Umbilical cord (tissue), 2 donors: ENCODE measurements around the genes LYPD1, MGAT5 and RAB3GAP1.

DNA sequence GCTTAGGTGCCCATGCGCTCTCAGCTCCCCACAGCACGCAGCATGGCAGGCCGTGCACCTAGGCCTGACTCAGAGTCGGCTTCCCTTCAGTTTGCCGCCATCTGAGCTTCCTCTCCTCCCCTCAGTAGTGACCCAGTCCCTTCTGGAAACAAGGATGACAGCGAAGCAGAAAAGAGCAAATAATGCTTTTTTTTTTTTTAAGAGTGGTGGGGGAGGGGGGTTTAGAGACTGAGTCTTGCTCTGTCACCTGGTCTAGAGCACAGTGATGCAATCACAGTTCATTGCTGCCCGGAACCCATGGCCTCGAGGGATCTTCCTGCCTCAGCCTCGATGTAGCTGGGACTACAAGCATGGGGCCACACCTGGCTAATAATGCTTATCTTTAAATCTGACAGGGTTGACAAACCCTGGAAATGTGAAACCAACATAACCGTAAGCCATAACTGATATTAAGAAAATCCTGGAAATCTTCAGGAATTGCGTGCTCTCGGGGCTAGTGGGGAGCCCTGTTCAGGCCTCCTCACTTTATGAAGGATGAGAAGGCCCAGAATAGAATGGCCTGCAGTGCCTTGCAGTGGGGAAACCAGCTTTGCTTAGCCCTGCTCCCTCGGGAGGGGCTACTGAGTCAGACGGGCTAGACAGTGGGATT is 5.7 kb downstream of the MZT2A start:
- RAMPAGE, long total RNA: no peak

DNA sequence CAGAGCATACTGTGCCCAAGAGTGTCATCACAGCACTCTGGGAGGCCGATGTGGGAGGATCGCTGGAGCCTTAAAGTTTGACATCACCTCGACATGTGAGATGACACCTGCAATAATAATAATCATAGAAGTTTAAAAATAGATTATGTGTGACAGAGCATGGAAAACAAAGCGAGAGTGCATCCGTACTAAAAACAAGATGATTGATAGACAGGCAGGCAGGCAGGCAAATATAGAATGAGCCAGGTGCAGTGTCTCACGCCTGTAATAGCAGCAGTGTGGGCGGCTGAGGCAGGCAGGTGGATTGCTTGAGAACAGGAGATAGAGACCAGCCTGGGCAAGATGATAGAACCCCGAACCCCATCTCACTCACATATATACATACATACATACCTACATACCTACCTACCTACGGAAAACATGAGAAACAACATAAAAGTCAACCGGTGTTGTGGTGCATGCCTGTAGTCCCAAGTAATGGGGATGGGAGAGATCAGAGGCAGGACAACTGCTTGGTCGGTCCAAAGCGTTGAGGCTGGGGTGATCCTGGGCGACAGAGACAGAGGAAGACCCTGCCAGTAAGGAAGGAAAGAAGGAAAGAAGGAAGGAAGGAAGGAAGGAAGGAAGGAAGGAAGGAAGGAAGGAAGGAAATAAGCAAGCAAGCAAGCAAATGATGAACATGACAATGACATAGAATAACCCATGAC is 115.0 kb upstream of the ANKRD30BL start:
- RAMPAGE, long total RNA: no peak

DNA sequence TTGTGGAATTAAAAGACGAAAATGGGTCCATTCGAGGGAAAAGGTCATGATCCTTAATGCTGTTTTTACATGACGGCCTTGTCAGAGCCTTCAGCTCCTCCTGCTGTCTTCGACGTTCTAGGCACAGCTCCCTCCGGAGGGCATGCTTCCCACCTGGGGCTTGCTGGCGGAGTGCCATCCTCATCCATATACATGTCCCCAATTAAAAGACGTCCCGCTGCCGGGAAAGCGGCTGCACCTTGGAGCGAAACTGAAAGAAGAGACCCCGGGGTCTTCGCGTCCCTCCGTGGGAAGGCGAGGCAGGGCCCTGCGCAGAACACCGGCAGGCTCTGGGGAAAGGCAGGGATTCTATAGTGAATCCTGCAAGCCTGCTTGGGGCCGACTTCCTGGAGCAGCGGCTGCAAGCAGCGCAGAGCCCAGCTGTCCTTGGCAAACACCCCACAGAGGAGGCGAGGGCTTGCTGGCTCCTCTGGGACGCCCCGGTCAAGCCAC is 809 bp upstream of the GPR39 start:
- RAMPAGE, long total RNA: no peak

GRCh38 chr2:132462834-132463495 is 46.4 kb downstream of the GPR39 start:
- RAMPAGE, long total RNA: no peak

- RAMPAGE, long total RNA: no peak
Measured at GRCh38 chr2:132669805-132670521, at the start of gene LYPD1. LYPD1 (minus strand) TSS chr2:132670205.

DNA sequence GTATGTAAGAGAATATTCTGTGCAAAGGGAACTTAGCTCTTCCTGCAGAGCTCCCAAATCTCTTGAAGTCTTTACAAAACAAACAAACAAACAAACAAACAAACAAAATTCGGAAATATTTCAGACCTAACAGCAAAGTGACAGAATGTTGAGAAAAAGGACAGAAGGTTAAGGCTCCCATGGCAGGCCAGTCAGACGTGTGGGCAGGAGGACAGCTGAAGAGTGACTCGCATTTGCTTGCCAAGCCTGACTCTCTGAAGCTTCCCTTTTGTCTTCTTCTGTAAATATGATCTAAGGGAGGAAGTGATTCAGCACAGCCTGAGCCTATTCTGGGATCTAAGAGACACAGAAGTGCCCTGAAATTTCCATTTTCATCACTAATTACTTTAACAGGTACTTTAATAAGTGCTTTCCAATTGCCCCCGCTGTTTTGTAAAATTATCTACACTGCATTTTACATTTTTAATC is 134.0 kb upstream of the LYPD1 start:
- RAMPAGE, long total RNA: no peak

DNA sequence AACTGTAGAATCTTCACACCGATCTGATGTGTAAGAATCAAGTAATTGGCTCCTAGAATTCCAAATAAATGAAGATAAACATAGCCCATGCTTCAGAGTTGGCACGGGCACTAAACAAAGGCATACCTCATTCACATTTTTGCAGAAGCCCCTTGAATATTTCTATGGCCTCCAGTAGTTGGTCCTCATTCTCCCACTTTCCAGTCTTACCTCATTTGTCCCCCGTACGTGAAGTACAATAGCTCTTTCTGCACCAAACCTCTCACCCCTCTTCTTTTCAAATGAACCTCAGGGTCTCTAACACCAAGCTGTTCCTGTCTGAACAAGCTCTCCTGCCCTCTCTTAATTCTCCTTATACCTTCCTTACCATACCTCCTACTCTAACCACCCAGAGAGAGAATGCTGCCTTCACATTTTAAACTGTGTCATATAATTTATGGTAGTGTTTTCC is 418.2 kb upstream of the LYPD1 start:
- RAMPAGE, long total RNA: no peak

DNA sequence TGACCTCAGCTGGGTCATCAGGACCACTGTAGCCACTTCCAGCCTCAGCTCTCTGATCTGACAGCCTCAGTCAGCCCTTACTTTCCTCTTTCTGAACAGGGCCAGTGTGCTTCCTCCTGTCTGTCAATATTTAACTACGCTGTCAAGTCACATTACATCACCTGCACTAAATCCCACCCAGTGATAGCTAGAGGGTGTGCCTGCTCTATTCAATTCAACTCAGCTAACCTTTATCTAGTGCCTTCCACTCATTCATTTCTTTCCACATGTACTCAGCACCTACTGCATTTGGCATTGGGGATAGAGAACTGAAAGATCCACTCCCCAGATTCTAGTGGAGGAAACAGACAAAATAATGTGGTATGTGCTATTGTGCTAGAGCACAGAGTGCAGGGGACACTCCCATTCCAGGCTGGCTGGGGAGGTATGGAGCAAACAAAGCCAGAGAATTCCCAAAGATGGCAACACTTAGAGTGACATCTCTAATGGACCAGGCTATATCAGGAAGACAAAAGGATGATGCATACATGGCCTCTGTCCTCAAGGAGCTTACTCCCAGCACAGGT is 146.5 kb downstream of the NCKAP5 start:
- RAMPAGE, long total RNA: no peak

- RAMPAGE, long total RNA: no peak
Measured at GRCh38 chr2:133489811-133490497, 78.3 kb downstream of the NCKAP5 start.

DNA sequence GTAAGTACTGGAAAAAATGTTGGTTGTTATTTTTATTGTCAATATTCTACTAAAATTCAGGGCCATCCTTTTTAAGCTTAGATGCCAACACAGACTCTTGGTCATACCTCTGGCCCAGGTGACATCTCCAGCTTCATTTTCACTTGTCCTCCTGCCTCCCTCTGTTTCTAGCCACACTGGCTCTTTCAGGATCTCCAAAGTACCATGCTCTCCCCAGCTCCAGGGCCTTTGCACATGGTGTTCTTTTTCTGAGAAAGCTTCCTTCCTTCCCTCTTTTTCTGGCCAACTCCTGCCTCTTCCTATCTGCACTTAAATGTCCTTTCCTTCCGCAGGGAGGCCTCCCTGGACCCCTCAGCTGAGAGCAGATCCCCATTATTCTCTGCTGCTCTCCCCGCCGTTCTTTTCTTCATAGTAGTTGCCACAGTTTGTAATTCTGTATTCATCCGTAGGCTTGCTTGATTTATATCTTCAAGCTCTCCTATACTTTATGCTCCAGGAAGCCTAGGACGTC is 98.2 kb upstream of the MGAT5 start:
- RAMPAGE, long total RNA: no peak

- RAMPAGE, long total RNA: no peak
Measured at GRCh38 chr2:134171370-134171957, 82.4 kb upstream of the MGAT5 start.

- RAMPAGE, long total RNA: no peak
Measured at GRCh38 chr2:134204670-134205046, 49.2 kb upstream of the MGAT5 start.

GRCh38 chr2:134253205-134254544 is at the start of gene MGAT5:
MGAT5 (plus strand) TSS chr2:134254072.
- RAMPAGE, long total RNA: no peak

- RAMPAGE, long total RNA: no peak
Measured at GRCh38 chr2:134261380-134262408, 7.8 kb downstream of the MGAT5 start.

DNA sequence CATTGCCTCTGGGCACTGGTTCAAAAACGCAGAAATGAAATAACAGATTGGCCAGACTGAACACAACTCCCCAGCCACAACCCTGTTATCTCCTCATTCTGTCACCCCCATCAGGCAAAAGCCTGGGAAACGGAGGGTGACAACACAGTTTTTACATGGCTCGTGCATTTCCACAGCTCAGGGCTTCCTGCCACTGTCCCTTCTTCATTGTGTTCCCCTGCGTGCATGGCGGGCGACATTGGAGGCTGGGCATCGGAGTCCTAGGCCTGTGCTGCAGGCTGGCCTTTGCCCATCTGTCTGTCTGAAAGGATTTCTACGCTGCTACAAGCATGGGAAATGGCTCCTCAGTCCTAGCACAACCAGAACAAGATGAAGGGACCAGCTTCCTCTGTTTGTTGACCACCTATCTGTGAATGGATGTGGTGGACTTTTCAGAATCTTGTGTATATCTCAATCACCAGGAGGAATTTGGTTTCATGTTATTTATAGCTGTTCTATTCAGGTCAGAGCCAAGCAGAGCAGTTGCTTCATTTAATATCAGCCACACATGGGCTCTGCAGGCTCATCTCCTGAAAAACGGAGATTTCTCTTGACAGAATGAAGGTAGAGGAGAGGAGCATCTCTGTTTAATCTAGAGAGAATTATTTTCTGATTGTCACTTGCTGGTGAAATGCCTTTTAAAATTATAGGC is 107.1 kb downstream of the MGAT5 start:
- RAMPAGE, long total RNA: no peak

DNA sequence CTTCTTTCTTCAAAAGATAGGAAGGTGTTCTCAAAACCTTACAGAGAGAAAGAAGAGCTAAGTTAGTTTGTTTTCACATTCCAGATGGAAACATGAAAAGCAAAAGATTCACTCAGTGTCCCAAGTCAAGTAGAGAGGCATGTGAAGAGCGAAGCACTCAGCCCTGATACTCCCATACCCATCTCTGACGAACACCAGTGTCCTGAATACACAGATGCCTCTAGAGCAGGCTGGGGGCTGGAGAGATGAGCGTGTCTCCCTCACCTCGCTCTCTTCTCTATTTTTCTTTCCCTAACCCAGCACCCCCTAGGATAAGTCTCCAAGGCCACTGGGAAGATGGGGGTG is 227.8 kb downstream of the TMEM163 start:
- RAMPAGE, long total RNA: no peak

DNA sequence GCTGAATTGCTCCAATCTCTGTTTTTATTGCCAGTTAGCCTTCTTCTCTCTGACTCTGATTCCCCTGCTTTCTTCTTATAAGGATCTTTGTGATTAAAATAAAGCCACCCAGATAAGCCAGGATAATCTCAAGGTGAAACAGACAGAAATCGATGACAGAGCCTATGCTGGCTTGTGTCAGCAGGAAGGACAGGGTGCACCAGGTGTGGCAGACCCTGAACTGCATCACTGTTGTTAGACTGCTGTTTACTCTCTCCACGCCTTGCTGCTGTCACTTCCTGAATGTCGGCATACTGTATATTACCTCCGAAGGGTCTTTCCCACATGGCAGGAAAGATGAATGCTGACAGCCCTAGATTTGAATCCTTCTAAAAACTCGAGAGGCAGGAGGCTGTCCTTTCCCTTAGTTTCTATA is 18.8 kb upstream of the TMEM163 start:
- RAMPAGE, long total RNA: no peak

DNA sequence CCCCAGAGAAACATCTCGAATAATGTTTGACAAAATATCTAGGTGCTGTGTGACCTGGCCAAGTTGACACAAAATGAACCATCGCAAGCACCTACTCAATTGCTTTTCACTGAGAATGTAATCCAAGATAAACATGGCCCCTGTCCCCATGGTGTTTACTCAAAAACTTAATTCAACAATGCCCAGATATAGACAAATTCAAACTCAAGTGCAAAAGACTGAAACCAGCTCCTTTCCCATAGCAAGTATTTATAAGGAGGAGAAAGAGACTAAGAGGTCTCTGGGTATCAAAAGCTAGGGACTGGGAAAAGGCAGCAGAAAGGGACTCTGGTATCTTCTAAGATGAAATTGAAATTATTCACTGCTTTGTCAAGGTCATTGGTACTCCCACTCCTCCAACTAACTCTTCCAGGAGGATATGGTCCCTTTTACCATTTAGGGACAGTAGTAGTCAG is 14.9 kb upstream of the ACMSD start:
- RAMPAGE, long total RNA: no peak

DNA sequence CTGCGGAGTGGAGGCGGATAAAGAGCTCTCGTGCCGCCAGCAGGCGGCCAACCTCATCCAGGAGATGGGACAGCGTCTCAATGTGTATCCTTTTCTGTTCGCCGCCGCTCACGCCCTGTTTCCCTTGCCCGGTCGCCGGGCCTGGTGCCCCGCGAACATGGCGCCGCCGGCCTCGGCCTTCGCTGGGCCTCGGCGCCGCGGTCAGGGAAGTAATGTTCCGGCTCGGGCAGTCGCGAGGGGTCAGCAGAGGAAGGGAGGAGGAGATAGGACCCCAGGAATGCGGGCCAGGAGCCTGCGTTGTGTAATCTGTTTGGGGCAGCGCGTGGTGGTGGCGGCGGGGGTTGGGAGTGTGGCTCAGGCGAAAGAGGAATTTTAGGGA is 296 bp downstream of the CCNT2 start:
- RAMPAGE, long total RNA: no peak

DNA sequence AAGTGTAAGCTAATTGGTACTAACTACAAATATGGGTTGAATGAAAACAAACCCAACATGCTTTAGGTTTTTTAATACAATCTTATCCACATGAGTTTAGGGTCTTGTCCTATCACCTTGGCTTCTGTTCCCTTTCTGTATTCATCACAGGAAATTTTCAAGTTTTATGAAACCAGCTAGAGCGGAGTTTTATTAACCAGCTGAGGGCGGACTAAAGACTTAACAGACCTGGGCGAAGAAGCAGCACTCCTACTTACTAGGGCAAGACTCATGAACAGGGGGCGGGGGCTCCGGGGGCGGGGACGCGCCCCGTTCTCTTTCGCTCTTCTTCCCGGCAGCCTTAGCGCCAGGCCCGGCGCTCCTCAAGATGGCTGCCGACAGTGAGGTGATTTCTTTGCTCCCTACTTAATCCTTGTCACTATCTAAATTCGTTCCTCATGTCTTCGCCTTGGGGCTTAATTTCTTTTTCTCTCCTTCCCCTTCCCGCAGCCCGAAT is at the start of gene RAB3GAP1:
RAB3GAP1 (plus strand) TSS at position 352 of the 496 bp plus-strand sequence.
- RAMPAGE, long total RNA: no peak